UCH-1 (cell line): Measurements from ENCODE around the genes MOB3B and UBE2R2.

GRCh38 chr9:27528619-27528915 lies 1.0 kb downstream of the MOB3B start:
- RRBS: no CpG with 5 or more reads among the region's 12 CpGs

DNA sequence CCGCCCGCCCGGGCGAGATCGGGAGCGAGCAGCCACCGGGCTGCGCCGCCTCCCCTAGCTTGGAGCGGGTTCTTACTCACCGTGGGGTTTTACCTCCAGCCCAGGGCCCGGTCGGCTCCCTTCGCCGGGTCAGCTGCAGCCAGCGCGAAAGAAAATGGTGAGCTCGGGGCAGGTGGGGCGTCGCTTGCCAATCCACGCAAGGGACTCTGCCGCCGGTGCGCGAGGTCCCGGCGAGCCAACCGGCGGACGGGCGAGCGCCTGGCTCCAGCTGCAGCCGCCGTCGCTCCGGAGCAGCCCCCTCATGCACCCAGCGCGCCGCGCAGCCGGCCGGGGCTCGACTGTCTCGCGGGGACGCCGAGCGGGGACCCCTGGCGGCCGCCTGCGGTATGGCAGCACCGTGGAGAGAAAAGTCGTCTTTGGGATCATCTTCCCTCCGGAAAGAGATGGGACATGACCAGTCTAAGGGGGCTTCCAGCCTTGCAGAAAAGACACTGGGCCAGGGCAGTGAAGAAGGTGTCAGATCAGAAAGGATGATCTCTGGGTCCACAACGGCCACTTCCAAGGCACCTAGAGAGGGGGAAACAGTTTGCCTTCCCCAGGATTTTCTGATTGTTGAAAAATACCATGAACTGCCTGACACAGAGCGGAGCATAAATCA lies at the start of gene MOB3B:
Gene MOB3B, minus strand, starts transcription at position 340 of the 658 bp plus-strand sequence.
- RRBS: 4% methylated on average over 32 of the region's 56 CpGs

- RRBS: no CpG with 5 or more reads among the region's 1 CpG
Measured at GRCh38 chr9:27564718-27565061, 8.6 kb downstream of the C9orf72 start.

GRCh38 chr9:27626522-27626915 lies 53.2 kb upstream of the C9orf72 start:
- RRBS: no CpG with 5 or more reads among the region's 5 CpGs

- RRBS: no CpG with 5 or more reads among the region's 7 CpGs
Measured at GRCh38 chr9:31334697-31335393, 1049.6 kb upstream of the ACO1 start.

DNA sequence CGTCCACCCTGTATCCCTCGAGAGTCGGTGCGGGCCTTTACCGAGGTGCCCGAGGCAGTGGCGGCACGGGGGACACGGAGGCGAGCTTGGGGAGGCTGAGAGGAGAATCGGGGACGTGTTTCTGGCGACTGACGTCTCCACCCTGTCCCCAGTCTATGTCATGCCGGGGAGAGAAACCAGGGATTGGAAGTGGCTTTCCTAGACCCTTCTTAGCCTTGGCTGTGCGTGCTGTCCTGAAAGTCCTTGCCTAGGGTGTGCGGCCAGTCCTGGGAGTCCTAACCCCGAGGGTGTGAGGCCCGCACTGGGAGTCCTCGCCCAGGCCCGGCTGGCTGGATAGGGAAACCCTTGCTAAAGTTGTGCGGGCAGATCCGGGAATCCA lies 326 bp downstream of the ACO1 start:
- RRBS: 0% methylated on average over 2 of the region's 23 CpGs

DNA sequence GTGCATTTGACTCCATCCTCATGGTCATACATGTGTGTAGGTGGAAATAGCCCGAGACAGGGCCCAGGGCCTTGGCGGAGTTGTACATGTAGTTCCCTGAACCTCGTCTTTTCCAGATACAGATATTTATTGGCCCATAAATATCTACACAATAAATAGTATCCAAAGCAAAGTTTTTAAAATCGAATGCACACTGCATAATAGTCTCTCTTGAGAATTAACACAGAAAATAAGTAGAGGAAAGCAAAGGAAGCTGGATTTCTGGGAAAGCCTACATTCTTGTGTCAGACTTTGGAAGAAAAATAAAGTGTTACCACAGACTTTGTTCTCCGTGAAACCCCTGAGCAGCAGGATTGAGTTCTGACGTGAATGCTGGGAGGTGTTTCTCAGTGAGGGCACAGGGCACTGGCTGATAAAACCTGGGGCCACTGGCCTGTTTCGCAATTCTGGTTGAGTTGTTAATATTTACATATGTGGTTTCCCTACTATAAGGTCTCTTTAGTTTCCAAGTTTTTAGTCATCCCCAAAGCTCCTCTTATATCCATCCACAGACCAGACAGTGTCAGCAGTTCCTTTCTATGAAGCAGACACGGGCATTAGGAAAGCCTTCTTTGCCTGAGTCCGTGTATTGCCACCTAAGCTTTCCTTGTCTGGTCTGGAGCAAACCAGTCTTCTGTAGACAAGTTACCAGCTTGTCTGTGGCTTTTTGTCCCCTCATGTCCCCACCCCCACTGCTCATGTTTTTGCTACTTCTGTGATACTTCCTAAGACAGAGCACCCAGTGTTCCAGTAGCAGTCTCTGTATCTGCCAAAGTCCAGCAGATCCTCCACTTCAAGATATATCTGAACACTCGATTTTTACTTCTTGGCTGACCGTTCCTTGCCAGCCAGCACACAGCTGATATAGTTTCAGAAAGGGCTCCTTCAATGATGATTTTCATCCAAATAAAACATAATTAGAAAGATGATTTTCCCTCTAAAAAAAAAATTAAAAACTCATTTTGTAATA lies 41.9 kb downstream of the ACO1 start:
- RRBS: no CpG with 5 or more reads among the region's 11 CpGs

DNA sequence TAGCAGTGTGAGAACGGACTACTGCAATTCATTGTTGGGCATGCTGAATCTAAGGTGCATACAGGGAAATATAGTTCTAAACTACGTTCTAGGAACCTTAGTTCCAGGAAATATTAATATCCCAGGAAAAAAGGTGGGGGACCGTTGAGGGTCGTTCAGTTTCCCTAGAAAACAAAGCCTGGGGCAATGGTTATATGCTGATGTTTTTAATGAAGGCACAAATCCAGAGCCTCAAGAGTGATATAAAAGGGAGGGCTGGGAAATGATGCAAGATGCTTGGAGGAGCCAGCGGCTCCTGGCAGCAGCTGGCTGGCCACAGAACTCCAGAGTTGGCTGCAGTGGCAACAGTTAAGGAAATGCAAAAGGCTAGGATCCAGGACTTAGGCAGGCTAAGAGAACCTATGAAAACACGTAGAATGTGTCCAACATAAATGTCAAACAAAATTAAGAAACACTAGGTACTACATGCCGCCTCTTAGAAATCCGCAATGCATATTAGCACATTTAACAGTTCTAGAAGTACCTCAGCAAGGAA lies 31.0 kb upstream of the B4GALT1 start:
- RRBS: no CpG with 5 or more reads among the region's 8 CpGs

DNA sequence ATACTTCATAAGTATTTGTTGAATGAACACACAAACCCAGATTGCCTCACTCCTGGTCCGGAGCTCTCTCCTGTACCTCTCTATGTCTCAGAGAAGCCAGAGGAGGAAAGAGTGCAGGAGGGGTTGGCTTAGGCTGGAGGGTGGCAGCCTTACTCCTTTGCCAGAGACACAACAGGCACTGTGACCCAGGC lies 5.0 kb upstream of the SPINK4 start:
- RRBS: no CpG with 5 or more reads among the region's 1 CpG

DNA sequence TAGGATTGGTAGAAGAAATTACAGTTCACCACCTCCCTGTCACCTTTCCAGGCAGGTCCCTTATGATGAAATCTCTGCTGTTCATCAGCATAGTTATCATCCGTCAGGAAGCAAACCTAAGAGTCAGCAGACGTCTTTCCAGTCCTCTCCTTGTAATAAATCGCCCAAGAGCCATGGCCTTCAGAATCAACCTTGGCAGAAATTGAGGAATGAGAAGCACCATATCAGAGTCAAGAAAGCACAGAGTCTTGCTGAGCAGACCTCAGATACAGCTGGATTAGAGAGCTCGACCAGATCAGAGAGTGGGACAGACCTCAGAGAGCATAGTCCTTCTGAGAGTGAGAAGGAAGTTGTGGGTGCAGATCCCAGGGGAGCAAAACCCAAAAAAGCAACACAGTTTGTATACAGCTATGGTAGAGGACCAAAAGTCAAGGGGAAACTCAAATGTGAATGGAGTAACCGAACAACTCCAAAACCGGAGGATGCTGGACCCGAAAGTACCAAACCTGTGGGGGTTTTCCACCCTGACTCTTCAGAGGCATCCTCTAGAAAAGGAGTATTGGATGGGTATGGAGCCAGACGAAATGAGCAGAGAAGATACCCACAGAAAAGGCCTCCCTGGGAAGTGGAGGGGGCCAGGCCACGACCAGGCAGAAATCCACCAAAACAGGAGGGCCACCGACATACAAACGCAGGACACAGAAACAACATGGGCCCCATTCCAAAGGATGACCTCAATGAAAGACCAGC lies 4.4 kb downstream of the NFX1 start:
- RRBS: no CpG with 5 or more reads among the region's 11 CpGs

DNA sequence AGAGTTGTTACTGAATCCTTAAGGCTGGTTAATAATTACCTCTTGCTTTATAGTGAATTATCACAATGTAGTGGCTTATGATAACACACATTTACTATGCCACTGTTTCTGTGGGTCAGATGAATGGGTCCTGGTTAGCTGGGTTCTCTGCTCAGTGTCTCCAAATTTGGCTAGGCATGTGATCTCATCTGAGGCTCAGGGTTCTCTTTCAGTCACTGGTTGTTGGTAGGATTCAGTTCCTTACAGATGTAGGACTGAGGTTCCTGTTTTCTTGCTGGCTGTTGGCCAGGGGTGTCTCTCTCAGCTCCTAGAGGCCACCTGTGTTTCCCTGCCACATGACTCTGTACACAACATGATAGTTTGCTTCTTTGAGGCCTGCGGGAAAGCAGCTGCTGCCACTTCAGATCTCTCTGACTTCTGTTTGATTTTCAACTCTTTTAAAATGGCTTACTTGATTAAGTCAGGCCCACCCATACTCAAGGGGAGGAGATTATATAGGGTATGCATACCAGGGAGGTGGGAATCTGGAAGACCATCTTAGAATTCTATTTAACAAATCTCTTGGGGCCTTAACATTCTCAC lies 7.2 kb downstream of the NFX1 start:
- RRBS: no CpG with 5 or more reads among the region's 1 CpG

DNA sequence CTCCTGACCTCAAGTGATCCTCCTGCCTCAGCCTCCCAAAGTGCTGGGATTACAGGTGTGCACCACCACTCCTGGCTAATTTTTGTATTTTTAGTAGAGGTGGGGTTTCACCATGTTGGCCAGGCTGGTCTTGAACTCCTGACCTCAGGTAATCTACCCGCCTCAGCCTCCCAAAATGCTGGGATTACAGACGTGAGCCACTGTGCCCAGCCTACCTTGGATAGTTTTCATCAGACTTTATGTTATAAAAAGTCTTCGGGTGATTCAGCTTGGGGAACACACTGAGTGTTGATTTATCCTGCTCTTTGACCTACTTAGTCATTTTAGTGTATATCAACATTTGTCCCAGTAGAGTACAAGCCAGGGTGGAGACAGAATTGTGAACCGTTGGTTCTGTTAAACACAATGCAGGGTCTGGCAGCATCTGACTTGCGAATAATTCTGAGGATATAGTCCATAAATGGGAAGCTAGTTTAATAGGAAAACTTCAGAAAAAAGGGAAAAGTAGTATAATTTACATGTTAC lies 39.6 kb downstream of the NFX1 start:
- RRBS: no CpG with 5 or more reads among the region's 5 CpGs

DNA sequence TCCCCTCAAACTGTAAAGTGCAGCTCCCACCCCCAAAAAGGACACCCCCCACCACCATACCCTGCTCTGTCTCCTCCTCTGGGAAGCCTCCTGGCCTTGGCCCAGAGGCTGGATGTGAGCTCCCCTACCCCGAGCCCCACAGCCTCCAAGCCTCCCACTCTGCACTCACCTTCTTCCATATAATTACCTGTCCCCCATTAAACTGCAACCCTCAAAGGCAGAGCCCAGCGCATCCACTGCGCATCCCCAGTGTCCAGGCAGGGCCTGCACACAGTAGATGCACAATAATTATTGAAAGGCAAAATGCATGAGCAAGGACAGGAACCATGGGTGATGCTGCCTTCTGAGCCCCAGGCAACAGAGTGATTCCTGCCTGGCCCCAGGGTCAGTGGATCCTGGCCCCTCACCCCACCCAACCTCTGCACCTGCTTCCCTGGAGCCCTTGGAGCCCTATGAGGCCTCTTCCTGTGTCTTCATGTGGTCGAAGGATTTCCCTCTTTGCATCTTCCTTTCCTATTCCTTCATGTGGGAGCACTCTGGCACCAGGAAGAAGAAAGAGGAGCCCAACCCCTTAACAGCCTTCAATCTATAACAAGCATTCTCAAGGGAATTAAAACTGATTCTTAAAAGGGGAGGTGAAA lies 18.5 kb downstream of the AQP7 start:
- RRBS: no CpG with 5 or more reads among the region's 4 CpGs

DNA sequence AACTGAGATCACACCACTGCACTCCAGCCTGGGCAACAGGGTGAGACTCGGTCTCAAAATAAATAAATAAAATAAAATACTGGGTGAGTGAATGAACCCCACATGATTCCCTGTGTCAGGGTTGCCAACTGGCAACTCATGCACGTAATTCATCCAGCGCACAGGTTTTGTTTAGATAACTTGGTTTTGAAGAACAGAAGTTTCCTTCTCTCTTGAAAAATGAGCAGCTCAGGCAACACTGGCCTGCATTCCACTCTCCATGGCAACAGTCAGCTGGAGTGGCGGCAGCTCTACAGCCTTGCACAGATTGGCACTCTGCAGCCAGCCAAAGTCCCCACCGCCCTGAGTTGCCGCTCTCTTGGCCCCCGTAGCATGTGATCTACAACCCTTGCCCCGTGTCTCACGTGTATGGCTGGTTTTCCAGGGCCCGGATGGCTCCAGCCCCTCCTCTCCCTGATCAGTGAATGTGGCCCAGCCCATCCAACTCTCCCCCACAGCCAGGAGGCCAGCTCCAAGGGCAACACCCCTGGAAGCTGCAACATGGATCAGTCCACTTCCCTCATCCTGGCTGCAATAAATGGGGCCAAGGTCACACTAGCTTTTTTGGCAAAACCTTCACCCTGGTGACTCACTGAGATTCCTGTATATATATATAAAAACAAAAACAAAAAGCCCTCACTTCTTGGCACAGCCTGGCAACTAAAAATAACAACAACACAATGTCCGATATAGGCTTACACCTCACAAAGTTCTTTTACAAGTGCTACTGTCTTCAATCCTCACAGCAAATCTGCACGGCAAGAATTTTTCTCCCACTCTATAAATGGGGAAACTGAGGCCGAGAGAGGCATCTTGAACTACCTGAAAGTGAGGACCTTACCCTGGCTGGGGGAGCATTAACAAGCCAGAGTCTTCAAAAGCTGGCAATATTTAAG lies 11.0 kb downstream of the AQP7 start:
- RRBS: no CpG with 5 or more reads among the region's 13 CpGs

- RRBS: no CpG with 5 or more reads among the region's 3 CpGs
Measured at GRCh38 chr9:33446059-33446257, 1.4 kb downstream of the AQP3 start.

GRCh38 chr9:33624041-33625015 lies 100.3 kb downstream of the ANKRD18B start:
- RRBS: no CpG with 5 or more reads among the region's 26 CpGs

DNA sequence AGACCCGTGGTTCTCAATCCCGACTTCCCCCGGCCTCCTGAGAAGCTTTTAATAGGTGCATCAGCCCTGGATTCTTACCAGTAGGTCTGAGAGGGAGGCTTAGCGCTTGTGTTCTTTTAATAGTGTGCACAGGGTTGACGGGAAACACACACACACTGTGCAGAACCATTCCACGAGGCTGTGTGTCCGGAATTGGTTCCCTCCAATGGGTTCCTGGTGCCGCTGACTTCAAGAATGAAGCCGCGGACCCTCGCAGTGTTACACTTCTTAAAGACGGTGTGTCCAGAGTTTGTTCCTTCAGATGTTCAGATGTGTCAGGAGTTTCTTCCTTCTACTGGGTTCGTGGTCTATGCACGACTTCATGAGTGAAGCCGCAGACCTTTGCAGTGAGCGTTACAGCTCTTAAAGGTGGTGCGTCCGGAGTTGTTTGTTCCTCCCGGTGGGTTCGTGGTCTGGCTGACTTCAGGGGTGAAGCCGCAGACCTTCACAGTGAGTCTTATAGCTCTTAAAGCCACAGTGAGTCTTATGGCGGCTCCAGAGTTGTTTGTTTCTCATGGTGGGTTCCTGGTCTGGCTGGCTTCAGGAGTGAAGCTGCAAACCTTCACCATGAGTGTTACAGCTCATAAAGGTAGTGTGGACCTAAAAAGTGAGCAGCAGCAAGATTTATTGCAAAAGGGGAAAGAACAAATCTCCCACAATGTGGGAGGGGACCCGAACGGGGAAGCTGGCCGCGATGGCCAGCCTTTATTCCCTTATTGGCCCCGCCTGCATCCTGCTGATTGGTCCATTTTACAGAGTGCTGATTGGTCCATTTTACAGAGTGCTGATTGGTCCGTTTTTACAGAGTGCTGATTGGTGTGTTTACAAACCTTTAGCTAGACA lies 46.4 kb upstream of the PRSS3 start:
- RRBS: no CpG with 5 or more reads among the region's 28 CpGs

GRCh38 chr9:33770458-33770920 lies 24.9 kb upstream of the PRSS3 start:
- RRBS: no CpG with 5 or more reads among the region's 1 CpG

- RRBS: 2% methylated on average over 11 of the region's 83 CpGs
Measured at GRCh38 chr9:33816820-33817514, at the start of gene UBE2R2. Gene UBE2R2, plus strand, starts transcription at chr9:33817160.

DNA sequence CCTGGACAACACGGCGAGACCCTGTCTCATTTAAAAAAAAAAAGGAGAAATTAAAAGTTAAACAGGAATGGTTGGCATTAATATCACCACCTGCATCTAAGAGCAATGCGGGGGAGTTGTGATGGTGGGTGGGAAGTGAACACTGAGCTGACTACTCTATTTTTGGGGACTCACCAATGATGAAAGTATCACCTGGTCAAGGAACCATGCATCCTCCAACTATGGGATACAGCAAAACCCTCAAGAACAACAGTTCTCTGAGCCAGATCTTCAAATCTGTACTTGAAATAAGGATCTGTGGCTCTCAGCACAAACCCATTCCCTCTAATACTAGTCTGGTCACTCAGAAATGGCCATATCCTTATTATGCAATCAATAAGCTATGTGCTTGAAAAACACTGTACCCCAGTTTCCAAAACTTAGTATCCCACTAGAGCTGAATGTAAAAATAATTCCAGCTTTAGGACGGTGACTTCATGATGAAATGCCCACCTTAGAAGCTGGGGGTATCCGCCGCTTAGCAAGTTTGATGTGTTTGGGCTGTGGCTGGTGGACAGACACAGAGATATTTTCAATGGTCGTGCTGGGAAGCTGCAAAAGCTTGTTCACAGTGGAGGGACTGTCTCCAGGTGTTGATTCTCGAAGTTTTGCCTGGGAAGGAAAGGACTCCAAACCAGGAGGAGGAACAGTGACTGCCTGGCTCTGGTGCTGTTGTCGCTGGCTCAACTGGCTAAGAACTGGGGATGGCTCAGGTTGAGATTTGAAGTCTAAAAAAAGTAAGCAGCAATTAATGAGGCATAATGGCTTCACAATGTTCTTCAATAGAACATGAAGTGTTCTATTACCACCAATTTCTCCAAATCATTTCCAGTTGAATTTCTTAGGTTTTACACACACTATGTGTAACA lies 104.6 kb downstream of the UBAP2 start:
- RRBS: no CpG with 5 or more reads among the region's 9 CpGs